Colon Carcinoma Metastatic in the Brain (tissue), 2 donors: ENCODE measurements around a stretch of chr1.

DNA sequence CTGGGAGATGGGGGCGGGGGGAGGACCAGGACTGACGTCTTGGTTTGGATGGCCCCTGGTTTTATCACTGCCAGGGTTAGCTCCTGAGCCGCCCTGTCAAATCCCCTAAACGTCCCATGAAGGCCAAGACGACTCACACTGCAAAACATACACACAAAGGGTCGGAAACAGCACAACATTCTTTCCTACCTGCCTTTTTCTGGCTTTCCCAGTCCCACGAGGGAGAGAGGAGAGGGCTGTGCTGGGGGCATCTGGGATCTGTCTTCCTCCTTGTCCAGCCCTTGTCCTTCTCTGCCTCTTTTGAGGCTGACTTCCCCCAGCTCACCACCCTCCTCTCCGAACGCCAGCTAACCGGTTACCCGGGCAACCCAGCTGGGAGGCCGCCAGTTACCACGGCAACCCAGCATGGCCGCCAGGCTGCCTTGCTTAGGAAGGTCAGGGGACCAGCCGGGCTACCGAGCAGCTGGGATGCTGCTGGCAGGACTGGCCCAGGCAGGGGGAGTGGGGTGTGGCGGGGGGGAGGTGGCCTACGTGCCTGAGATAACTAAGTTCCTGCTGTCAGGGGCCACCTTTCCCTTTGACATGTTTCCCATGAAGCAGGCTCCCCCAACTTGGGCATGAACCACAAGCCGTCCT lies 8.9 kb downstream of the PLEKHA6 start:
- PRO-cap, 2 experiments: no peak in any of the 2 experiments

GRCh38 chr1:204358585-204359117 lies 1.1 kb downstream of the PLEKHA6 start:
- PRO-cap, 2 experiments: no peak in any of the 2 experiments

DNA sequence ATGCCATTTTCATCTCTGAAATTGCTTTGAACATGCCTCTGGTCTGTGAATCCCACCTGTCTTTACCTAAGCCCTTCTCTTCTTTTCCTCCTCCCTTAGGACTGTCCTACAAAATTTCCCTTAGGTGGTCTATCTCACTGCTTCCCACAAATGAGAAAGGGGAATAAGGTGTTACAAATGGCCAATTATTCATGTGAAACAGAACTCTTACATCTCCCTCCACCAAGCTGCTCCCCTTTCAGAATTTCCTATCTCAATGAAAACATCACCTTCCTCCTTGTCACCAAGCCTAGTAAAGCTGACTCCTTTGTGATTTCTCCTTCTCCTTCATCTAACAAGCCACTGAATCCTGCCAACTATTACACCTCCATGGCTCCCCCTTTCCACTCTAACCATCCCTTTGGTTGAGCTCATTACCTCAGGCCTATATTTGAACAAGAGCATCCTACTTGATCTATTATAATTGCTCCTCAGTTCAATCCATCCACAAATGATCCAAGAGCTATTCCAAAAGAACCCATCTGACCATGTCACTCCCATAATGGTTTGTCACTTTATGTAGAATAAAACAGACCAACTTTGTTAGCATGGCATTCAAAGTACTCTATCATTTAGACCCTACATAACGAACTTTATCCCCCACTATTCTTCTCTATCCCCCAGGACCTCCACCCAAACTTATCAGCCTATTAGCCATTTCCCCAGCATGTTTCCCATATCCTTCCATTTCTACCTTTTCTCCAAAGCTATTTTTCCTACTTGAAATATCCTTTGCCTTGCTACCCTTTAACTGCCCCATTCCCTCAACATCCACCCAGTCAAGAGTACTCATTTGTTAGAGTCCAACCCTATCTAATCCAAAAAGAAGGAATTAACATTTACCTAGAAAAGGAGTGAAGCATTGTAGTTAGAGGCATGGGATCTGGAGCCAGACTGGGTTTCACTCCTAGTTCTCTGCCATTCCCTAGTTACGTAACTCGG lies 21.7 kb downstream of the PPP1R15B start:
- PRO-cap, 2 experiments: no peak in any of the 2 experiments

- PRO-cap, 2 experiments: peak in 1 of 2 experiments; most common plus-strand start chr1:204417277 (in 1); most common minus-strand start chr1:204417213 (in 1)
Observed at GRCh38 chr1:204417028-204418095, 5.7 kb upstream of the PPP1R15B start.

GRCh38 chr1:204426092-204426344 lies 14.4 kb upstream of the PPP1R15B start:
- PRO-cap, 2 experiments: no peak in any of the 2 experiments

DNA sequence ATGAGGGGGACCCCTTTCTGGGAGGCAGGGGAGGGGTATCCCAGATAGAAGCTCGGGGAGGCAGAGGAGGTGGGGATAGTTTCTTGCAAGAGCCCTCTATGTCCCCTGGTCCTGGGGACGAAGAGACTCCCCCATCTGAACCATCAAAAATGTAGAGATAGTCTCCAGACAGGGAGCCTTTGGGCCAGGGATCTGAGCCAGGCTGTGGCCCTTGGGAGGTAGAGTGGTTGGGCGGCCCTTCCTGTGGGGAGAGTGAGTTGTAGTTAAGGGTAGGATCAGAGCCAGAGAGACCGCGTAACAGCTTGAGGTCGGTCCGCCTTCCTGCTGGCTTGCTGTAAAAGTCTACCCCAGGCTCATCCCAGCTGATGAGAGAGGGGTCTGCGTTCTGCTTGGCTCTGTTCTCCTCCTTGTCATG lies 25.3 kb downstream of the PIK3C2B start:
- PRO-cap, 2 experiments: no peak in any of the 2 experiments

DNA sequence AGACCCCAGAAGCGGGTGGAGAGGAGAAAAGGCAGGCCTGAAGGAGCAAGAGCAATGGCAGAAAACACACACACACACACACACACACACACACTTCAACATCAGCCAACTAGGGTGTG lies 1.3 kb downstream of the PIK3C2B start:
- PRO-cap, 2 experiments: peak in 1 of 2 experiments; most common minus-strand start position 56 of the sequence (in 1)

- PRO-cap, 2 experiments: no peak in any of the 2 experiments
Observed at GRCh38 chr1:204542688-204543133, 26.5 kb downstream of the MDM4 start.

- PRO-cap, 2 experiments: no peak in any of the 2 experiments
Observed at GRCh38 chr1:204550618-204551401, 34.6 kb downstream of the MDM4 start.

- PRO-cap, 2 experiments: no peak in any of the 2 experiments
Observed at GRCh38 chr1:204670567-204671585, 14.7 kb downstream of the LRRN2 start.

- PRO-cap, 2 experiments: no peak in any of the 2 experiments
Observed at GRCh38 chr1:204821806-204822243, 6.6 kb upstream of the NFASC start.

DNA sequence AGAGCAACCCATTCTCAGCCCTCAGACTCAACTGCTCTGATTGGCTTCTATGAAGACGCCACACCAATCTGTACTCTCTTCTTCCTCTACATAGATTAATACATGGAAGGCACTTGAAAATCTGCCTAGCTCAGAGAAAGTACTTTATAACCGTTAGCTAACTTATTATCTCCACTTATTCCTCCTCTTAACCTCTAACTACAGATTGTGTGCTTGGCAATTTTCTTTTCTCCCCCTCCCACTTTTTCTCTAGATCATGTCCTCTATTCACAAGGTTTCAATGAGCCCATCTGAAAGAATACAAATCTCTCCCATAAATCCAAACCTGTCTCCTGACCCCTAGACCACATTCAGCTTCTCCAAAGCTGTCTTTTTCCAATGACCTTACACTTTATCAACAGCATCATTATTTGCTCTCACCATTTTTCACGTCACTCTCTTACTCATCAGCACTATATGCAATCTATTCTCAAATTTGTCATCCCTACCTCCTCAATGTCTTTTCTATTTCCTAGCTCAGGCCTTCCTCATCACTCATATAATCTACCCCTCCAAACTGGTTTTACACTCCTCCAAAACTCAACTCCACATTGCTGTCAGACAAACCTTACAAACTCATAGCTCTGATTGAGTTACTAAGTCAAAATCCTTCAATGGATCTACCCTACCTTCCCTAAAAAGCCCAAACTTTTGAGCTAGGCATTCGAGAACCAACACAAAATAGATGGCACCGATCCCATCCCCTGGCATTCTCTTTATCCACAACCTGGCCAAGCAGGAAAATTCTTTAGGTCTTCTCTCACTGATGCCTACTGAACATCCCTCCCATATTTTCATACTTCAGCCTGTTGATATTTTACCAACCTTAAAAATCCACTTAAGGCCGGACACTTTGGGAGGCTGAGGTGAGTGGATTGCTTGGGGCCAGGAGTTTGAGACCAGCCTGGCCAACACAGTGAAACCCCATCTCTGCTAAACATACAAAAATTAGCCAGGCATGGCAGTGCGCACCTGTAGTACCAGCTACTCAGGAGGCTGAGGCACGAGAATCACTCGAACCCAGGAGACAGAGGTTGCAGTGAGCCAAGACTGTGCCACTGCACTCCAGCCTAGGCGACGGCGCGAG lies 1.8 kb downstream of the RBBP5 start:
- PRO-cap, 2 experiments: no peak in any of the 2 experiments

- PRO-cap, 2 experiments: no peak in any of the 2 experiments
Observed at GRCh38 chr1:205169160-205170200, 42.0 kb downstream of the DSTYK start.

- PRO-cap, 2 experiments: no peak in any of the 2 experiments
Observed at GRCh38 chr1:205273567-205274056, 45.9 kb downstream of the TMCC2 start.

- PRO-cap, 2 experiments: no peak in any of the 2 experiments
Observed at GRCh38 chr1:205294032-205295245, 27.1 kb downstream of the NUAK2 start.

GRCh38 chr1:205352277-205352487 lies 4.5 kb downstream of the KLHDC8A start:
- PRO-cap, 2 experiments: no peak in any of the 2 experiments

- PRO-cap, 2 experiments: no peak in any of the 2 experiments
Observed at GRCh38 chr1:205455305-205455777, 504 bp downstream of the BLACAT1 start.

GRCh38 chr1:205480570-205481236 lies 23.8 kb upstream of the CDK18 start:
- PRO-cap, 2 experiments: no peak in any of the 2 experiments

DNA sequence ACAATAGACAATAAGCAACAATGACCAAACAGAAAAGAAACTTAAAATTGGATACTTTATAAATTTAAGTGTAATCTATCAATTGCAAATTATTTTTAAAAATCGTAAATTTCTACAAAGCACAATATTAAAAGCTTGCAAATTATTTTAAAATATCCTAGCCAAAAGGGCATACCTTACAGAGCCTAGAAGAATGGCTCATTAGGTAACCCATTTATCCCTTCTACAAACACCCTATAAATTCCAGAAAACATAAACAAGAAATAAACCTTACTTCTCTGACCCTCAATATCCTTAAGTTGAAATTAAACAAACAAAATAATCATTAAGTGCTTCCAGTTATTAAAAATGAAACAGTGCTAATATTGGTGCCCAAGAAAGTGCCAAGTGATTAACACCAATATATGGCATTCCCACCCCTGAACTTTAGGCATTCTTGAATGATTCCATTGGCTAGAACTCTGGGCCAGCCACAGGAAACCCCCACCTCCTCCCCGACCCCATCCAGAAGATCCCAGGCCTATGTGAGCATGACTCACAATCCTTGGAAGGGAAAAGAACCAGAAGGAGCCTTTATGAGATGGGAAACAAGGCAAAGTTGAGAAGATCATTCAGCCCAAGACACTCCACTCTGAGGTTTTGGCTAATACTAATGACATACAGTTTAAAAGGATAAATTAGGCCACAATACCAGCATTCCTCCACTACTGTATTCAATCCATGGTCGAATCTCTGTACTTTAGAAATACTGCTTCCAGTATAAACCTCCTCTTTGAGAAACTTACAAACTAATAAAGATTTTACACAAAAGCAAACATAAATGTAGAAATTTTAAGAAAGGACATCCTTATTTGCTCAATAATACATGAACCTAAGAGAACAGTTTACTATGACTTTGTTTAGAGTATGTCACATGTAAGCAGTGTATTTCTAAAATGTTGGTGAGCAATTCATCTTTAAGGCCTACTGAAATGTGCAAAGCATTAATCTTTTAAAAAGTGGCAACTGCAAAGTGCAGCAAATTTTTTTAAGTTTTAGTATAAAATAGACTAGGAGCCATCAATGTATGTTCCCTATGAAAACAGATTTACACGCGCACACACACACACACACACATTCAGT lies 21.8 kb downstream of the ELK4 start:
- PRO-cap, 2 experiments: no peak in any of the 2 experiments

- PRO-cap, 2 experiments: no peak in any of the 2 experiments
Observed at GRCh38 chr1:205629771-205630032, 2.1 kb downstream of the ELK4 start.